RPMI7951 (cell line): ENCODE data around the genes HPS6, LDB1 and TRIM8.

GRCh38 chr10:101828736-101829188, 10.5 kb upstream of the OGA start:
- RAMPAGE, long total RNA: no peak

DNA sequence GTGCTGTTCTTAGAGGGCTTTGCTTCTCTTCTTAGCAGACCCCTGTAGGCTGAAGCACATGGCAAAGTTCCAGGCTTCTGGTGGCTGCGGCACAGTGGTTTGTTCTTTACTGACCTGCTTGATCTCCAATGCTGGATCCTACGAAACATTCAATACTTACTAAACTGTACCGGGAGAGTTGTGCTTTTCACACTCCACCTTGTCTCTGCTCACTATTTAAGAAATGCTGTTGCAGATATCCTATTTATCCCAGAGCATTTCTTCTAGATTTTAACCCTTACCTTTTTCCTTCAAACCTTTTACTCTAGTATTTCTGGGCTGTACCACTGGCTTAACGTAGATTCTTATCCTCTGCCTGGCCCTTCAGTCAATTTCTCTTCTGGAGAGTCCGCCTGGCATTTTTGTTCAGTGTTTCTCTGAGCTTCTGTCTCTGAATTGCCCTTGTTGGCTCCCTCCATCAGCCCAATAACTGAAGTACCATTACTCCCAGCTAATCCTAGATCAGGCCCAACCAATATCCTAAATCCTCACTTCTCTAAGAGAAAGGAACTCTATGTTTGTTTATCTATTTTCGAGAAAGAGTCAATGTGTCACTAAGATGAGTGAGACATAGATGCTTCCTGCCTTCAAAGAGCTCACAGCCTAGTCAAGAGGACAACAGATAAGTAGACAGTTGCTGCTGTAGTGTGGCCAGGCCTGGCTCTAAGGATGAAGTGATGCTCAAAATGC, 76.1 kb upstream of the KCNIP2 start:
- RAMPAGE, long total RNA: no peak

GRCh38 chr10:102065030-102065511, at the start of gene HPS6:
Gene HPS6, plus strand, starts transcription at chr10:102065349.
- RAMPAGE, long total RNA: no peak

- RAMPAGE, long total RNA: no peak
Observed at GRCh38 chr10:102118776-102119312, 1.3 kb downstream of the LDB1 start.

- RAMPAGE, long total RNA: no peak
Observed at GRCh38 chr10:102120041-102121004, at the start of gene LDB1. Gene LDB1, minus strand, starts transcription at chr10:102120368.

DNA sequence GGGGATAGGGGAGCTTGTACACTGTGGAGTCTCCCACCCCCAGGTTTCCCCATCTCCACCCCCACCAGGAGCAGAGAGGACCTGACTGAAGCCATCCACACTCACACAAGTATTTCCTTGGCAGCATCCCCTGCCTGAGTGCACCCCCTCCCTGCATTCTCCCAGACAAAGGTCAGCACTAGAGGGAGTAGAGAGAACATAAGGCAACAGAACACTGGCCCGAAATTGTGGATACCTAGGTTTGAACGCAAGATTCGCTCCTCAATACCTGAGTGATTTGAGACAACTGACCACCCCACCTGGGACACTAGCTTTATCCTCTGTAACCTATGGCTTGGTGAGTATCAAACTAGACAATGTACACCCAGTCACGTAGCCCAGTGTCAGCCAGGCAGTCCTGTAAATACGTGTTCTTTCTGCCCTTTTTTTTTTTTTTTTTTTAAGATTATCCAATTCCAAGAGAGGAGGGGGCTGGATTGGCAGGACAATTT, 1.9 kb upstream of the LDB1 start:
- RAMPAGE, long total RNA: no peak

- RAMPAGE, long total RNA: no peak
Observed at GRCh38 chr10:102161303-102161987, 9.3 kb downstream of the NOLC1 start.

DNA sequence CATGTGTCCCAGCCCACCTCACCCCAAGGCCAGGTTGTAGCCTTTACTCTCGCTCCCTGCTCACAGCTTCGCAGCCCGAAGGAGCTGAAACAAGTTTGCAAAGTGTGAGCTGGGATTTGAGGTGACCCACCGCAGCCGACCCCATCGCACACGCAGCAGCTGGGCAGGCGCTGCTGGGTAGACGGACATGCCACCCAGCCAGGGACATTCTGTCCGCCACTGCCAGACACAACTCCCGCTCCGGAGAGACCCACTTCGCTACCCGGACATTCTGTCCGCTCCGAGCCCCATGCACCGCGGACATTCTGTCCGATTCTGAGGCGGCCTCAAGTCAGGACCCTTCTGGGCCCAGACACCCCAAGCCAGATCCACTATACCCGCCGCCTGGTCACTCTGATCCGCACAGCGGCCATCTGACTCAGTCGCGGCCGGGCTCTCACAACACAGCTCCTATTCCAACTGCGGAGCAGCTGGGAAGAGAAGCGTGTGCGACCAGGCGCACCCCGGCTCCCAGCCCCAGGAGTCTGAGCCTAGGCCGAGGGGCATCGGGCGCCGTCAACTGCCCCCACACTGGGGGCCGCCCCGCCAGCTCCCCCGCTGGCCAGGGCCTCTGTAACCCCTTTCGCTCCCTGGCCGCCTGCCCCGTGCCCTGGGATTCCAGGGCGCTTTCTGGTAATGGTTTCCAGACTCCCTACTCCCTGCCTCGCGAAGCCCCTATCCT, 784 bp downstream of the PITX3 start:
- RAMPAGE, long total RNA: no peak

- RAMPAGE, long total RNA: no peak
Observed at GRCh38 chr10:102407267-102407742, 11.3 kb downstream of the PSD start.

DNA sequence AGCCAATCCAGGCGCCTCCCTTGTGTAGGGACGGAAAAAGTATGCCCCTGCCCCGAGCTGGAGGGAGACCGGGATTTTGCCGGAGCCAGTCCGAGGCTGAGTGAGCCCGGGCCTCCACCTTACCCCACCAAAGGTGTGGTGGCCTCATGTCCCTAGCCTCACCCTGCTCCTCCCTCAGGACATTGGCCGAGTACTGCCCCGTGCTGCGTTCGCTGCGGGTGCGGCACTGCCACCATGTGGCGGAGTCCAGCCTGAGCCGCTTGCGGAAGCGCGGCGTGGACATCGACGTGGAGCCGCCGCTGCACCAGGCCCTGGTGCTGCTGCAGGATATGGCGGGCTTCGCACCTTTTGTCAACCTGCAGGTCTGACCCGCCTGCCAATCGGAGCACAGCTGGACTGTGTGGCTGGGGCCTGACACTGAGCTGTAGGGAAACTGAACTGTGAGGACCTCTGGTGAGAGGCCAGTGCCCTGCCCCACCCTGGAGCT, 2.0 kb downstream of the FBXL15 start:
- RAMPAGE, long total RNA: no peak

- RAMPAGE, long total RNA: no peak
Observed at GRCh38 chr10:102620594-102621184, 23.6 kb upstream of the TRIM8 start.

- RAMPAGE, long total RNA: no peak
Observed at GRCh38 chr10:102641853-102642240, 2.4 kb upstream of the TRIM8 start.

GRCh38 chr10:102643985-102644795, at the start of gene TRIM8:
Gene TRIM8, plus strand, starts transcription at chr10:102644479.
- RAMPAGE, long total RNA: no peak

DNA sequence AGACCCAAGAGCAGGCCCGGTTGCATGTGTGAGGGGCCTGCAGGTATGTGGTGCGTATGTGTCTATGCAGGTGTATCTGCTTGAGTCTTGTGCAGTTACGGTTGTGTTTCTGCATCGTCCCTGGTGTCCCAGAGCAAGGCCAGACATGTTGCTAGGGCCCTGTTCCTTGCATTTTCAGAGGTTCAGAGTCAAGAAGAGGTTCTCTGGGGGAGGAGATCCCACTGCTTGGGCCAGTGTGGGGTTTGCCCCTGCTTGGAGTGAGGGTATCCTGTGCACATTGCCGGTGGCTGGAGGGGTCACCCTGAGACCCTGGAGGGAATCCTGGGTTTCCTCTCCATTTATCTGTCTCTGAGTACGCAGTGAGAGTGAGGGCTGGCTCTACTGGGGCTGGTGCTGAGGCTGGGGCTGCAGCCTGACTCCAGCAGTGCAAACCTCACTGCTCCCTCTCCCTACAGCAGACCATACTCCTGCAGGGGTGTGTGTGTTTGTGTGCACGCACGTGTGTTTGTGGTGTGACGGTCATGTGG, 4.1 kb downstream of the TRIM8 start:
- RAMPAGE, long total RNA: no peak

DNA sequence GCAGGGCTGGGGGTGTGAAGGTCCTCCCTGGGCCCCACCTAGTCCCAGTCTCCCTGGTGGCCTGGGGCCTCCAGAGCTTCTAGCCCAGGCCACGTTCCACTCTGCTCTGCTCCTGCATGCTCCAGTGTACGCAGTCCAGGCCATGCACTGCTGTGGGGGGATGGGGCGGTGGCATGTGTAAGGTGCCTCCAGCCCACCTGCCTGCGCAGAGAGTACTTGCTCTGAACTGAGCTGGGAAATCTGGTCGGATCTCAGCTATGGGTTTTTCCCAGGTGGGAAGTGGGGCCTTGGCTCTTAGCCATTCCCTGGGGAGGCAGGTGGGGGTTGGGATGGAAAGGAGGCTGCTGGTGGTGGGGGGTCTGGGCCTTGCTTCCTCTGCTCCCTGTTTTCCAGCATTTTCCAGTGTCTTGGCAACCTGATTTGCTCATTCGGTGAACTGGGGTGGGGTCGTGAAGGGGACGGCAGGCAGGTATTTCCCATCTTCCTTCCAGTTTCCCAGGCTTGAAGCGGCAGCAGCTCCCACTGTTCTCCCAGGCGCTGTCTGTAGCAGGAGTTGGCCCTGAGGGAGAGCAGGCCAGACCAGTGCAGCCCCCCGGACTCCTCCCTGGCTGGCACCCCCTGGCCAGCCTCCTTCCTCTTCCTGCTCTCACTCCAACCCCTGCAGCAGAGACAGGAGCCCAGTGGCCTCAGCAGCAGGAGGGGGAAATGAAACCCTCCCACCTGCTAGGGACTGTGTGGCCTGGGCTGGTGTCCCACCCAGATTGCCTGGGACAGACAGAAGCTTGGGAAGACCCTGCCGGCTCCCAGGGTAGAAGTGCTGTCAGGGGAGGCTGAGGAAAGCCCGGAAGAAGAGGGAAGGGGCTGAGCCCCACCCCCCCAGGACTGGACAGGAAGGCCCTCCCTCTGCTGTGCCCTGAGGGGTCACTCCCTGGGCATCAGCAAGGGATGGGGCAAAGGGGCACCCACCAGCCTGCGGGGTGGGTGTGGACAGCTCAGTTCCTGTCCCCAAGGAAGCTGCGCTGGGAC, 6.5 kb downstream of the TRIM8 start:
- RAMPAGE, long total RNA: no peak

- RAMPAGE, long total RNA: no peak
Observed at GRCh38 chr10:102710583-102711097, 3.6 kb downstream of the ARL3 start.

DNA sequence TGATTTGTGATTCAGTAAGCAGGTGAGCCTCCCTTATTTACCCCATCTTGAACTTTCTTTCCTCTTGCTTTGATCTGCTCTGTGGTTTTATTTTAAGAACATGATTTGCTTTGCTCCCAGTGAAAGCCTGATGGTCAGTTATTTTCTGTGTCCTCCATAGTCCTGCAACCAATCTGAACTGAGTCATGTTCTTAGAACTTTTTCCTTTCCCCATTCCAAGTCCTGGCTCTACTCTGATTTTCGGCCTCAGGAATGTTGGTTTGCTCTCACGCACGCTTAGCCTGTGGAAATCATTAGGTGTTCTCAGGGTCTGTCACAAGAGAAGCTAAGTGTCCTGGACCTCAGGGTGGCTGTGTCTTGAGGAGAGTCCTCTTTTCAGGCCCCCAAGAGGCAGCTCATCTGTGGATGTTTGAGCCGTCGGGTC, 8.8 kb downstream of the WBP1L start:
- RAMPAGE, long total RNA: no peak

DNA sequence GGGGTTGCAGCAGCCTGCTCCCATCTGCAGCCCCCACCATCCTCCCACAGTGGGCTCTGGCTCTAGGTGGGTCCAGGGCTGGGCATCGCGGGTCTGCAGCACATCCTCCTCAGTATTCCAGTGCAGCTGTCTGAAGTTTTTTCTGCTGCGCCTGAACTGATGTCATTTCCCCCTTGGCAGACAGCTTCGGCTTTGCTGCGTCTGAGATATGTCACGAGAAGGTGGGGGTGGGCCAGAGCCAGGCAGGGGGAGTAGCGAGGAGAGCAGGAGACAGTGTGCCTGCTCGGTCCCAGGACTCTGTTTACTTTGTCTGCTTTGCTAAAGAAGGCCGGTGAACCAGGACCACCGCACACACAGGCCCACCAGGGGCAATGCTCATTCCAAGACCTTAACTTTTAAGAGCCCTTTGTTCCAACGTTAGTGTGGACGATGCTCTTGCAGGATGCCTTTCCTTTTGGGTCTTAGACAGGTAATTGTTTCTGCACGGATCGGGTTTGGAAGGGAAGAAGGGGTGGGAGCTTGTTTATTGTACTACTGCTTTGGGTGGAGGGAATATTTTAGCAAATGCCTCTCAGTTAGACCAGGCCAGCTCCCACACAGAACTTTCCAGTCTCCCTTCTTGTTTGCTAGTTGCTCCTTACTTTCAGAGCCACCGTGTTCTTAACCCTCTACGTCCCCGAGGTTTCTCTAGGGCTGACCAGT, 32.4 kb downstream of the WBP1L start:
- RAMPAGE, long total RNA: no peak

DNA sequence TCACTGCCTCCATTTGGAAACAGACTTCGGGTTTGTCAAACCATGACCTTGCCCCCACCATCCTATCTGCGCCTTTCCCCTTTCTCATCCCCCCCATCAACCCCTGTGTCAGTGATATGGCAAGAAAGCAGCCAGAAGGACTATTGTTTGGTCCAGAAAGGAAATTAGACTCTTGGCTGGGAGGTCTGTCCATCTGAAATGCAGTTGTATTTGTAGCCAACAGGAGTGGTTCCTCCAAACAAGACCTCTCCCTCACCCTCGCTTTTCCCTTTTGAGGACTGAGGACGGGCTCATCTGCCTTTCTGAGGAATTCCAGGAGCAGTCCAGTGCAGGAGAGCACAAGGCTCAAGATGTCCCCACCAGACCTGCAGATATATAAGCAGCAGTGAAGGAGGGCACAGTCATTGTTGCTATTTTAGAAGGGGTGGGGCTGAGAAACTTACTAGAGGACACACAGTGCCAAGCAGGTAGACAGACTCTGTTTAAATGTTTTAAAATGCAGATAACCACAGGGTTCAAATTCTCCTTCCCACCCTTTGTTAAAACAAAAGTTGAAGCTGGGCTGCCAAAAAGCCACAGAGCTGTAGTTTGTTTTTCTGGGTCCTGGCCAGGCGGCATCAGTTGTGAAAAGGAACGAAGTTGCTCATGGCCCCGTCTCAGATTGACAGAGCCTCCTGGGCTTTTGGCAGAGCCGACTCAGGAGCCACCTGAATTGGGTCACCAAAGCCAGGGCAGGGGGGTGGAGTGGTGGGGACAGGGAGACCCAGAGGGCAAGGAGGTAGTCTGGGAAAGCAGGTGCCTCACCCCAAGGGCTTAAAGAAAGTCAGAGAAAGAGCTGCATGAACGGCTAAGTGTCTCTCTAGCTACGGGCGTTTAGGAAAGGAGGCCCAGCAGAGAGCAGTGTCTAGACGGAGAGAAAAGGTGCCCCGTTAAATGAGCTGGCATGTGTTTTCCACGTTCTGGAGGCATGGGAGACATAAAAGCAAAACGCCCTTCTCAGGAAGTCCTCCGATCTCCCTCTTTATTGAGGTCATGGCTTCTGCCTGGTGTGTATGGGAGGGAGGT, 37.2 kb downstream of the CYP17A1 start:
- RAMPAGE, long total RNA: no peak

GRCh38 chr10:102849739-102850688, 4.0 kb upstream of the BORCS7 start:
- RAMPAGE, long total RNA: no peak